Sciatic nerve (tissue), 1 donor: ENCODE data around the genes CCDC120, PLP2, SSX2B and FAM156B.

GRCh38 chrX:48891241-48892191 is 6.1 kb downstream of the TIMM17B start:
- PRO-cap = bidirectional peak, plus-strand start at chrX:48891423, minus-strand start at chrX:48891303; bidirectional peak, plus-strand start at chrX:48891602, minus-strand start at chrX:48891534

GRCh38 chrX:48914446-48915309 is 3.2 kb upstream of the SLC35A2 start:
- PRO-cap = no peak

- PRO-cap = no peak
Measured at GRCh38 chrX:48922414-48922751, 3.6 kb upstream of the PIM2 start.

GRCh38 chrX:48924284-48924596 is 5.4 kb upstream of the PIM2 start:
- PRO-cap = no peak

- PRO-cap = no peak
Measured at GRCh38 chrX:48938589-48939154, 18.7 kb downstream of the OTUD5 start.

- PRO-cap = no peak
Measured at GRCh38 chrX:48939155-48939770, 18.1 kb downstream of the OTUD5 start.

GRCh38 chrX:49058681-49059141 is at the start of gene CCDC120:
Gene CCDC120, plus strand, starts transcription at chrX:49058999.
- PRO-cap = unidirectional peak, plus-strand start at chrX:49058999

DNA sequence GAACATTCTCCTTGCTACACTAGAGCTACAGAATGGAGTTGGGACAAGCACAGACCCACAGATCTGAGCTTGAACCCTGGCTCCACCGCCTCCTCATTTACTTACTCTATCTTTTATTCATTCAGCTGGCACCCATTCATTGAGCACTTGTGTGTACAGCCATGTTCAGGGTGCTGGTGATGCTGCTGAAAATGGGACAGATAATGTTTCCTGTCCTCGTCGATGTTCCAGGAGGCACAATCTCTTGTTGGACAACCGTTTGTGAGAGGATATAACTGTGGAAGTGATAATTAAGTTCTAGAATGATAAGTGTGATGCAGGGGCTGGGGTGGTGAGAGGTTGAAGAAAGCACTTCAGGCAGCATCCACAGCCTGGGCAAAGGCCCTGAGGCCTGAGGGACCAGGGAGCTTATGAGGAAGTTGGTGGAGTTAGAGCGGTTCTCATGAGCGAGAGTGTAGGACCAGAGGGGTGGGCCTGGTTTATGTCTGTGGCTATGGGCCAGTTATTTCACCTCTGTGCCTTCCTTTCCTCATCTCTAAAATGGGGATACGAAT is 2.6 kb downstream of the CCDC120 start:
- PRO-cap = no peak

- PRO-cap = bidirectional peak, plus-strand start at chrX:49171908, minus-strand start at chrX:49171854
Measured at GRCh38 chrX:49171646-49172306, at the start of gene PLP2. Gene PLP2, plus strand, starts transcription at chrX:49171898.

DNA sequence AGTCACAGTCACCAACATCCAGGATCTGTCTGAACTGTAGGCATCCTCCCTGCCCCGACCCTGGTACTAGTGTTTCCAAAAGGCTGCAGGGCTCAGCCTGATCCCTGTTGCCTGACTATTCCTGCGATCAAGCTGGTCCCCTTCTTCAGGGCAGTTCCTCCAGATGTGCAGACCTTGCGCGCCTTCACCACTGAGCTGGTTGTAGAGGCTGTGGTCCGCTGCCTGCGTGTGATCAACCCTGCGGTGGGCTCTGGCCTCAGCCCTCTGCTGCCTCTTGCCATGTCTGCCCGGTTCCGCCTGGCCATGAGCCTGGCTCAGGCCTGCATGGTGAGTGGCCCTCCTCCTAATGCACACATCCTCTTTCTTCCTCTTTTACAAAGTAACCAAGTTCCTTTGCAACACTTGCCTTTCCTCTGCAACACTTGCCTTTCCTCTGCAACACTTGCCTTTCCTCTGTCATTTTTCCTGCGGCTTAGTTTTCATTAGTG is 1.7 kb downstream of the CCDC22 start:
- PRO-cap = no peak

DNA sequence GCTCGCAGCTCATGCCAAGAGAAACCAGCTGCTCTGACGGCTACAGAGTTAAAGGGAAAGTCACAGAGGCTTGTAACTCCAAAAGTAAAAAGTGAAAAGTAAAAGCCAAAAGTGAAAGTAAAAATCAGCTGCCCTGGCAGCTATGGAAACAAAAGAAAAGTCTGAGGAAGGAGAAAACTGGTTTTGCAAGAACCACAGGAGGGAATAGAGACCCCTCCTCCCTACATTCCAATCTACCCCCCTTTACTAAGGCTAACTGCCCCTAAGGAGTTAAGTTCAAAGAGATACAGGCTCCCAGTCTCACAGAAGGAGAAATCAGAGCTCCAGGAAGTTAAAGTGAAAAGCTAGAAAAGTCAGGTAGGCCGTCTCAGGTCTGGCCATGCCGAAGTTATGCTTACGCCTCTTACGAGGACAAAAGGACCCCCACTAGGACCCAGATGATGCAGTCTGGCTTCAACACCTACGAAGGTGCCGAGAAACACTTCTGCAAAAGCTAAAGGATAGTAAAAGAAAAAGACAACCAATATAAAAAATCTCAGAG is 6.1 kb downstream of the GAGE10 start:
- PRO-cap = no peak

GRCh38 chrX:50770913-50771292 is 43.1 kb downstream of the SHROOM4 start:
- PRO-cap = no peak

GRCh38 chrX:51333458-51333784 is 799 bp downstream of the NUDT10 start:
- PRO-cap = no peak

GRCh38 chrX:51395623-51396784 is 10.7 kb upstream of the EZHIP start:
- PRO-cap = no peak

DNA sequence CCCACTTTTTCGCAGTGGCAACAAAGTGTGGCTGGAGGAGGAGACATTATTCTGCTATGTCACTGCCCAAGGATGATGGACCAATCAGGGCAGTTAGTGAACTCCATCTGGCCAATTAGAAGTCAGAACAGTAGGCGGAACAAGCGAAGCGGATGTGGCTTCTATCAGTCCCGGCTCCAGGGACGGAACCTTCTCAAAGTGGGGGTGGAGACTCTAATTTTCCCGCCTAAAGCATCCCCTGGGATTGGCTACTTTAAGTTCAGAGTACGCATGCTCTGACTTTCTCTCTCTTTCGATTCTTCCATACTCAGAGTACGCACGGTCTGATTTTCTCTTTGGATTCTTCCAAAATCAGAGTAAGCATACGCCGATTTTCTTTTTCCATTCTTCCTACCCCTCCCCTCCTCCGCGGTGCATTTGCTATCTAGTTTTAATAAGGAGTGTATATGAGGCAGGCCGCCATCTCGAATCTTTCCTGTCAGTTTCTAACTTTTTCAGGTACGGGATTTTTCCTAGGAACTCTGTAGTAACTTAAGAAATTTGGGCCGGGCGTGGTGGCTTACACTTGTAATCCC is at the start of gene SSX2B:
Gene SSX2B (plus strand): TSS at position 290 of the 575 bp plus-strand sequence.
- PRO-cap = no peak

- PRO-cap = no peak
Measured at GRCh38 chrX:52897083-52897612, at the start of gene FAM156B. Gene FAM156B, plus strand, starts transcription at chrX:52897330.

DNA sequence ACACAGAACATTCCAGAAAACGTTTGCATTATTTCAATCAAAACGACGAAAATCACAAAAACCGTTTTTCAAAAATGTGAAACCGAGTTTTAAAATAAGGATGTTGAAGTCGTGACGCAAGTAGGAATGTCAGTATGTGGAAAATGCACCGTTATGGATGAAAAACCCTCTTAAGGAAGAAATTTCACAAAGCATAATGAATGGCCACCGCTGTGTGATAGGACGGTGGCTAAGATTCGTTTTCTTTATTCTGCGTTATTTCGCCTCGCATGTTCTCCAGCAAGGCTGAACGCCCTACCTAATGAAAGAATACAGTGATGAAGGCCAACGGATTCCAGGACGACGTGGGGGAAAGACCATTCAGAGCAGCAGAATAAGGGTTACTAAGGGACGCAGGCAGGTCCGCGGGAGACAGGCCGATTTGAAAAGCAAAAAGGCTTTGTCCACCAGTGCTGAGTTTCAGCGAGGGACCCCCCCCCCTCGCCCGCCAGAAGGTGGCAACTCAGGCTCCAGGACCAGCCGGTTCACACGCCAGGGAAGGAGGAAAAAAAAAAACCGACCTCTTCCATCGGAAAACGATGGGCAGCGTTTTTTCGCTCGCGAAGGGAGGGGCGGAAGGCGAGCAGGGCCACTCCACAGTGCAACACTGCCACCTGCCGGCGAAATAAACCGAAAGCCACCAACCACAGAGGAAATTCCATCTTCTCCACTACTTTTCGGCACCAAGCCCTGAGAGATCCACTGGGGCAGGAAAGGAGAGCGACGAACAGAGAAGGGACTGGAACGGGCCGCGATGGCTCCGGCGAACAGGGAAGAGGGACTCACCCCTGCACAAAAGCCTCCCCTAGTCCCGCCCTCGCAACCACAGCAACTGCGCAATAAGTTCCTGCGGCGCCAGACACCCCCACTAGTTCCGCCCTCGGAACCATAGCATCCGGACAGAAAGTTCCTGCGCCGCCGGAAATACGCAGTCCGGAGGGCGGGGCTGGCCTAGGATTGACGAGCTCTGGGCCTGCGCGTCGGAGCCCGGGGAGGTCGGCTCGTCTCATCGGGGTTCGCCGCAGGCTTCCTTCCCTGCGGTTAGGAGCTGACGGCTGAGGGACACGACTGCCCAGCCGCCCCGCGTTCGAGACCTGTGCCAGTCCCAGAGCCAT is 23.7 kb downstream of the FAM156A start:
- PRO-cap = unidirectional peak, minus-strand start at position 423 of the sequence; unidirectional peak, minus-strand start at position 530 of the sequence; bidirectional peak, plus-strand start at position 1,011 of the sequence, minus-strand start at position 873 of the sequence

DNA sequence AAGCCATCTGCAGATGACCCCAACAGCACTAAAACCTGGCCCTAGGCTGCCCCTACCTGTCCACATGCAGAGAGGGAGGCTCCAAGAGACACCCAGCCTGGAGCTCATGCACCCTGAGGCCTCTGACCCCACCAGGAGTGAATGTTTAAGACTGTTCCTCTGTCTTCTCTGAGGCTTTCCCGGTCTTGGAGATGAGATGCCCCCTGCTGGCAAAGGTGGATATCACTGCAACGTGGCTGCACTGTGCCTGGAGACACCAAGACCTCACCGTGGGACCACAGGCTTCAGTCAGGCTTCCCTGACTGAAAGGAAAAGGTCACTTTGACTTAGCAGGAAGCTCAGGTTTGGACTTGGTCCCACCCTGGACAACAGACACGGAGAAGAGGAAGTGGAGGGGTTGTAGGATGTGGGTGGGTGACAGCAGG is 31.7 kb upstream of the FAM156A start:
- PRO-cap = no peak

- PRO-cap = no peak
Measured at GRCh38 chrX:53188836-53189983, 35.8 kb downstream of the KDM5C start.

DNA sequence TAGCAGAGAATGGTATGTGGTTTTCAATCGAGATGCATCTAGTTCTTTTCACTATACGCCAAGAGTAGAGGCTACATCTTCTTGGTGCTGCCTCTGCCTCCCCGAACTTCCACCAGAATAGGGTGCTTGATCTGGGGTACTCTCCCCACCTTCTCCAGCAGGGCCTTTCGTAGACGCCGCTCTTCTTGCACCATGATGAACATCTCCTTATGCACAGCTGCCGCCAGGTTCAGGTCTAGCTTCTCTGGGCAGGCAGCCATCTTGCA is 23.7 kb downstream of the KDM5C start:
- PRO-cap = no peak